ENCODE data around the genes KLKB1 and F11.

- RRBS, result no CpG with 5 or more reads among the region's 3 CpGs
These were observed 93.4 kb downstream of the SORBS2 start for GRCh38 chr4:185718517-185719133.

GRCh38 chr4:185799203-185799929 is 12.6 kb downstream of the SORBS2 start:
- RRBS, result no CpG with 5 or more reads among the region's 15 CpGs

DNA sequence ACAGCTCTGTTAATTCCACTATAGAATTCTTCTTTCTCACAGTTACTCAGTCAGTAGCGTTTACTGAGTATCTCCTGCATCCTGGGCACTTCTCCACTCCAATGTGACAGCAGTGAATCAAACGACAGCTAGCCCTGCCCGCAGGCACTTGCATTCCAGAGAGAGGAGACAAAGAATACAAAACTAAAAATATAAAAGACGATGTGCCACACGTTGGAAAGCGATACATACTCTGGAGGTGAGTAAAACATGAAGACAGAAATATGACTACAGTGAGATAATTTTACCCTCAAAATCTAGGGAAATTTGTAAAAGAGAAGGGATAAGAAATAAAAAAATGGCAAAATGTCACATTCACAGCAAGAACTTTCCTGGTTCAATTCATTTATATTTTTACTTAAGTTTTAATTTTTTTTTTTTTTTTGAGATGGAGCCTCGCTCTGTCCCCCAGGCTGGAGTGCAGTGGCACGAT is 53.4 kb upstream of the TLR3 start:
- RRBS, result no CpG with 5 or more reads among the region's 8 CpGs

- RRBS, result 78% methylated on average over 1 of the region's 26 CpGs
These were observed 12.4 kb downstream of the TLR3 start for GRCh38 chr4:186081099-186082056.

DNA sequence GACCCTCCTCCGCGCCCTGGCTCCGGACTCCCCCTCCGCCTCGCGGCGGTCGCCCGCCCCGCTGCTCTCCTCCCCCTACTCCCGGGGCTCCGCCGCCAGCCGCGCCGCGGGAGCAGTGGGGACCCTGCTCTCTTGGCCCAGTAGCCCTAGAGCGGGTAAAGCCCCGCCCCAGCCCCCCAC is 36.2 kb downstream of the TLR3 start:
- RRBS, result 2% methylated on average over 17 of the region's 19 CpGs

GRCh38 chr4:186121254-186121995 is 52.5 kb downstream of the TLR3 start:
- RRBS, result no CpG with 5 or more reads among the region's 10 CpGs

DNA sequence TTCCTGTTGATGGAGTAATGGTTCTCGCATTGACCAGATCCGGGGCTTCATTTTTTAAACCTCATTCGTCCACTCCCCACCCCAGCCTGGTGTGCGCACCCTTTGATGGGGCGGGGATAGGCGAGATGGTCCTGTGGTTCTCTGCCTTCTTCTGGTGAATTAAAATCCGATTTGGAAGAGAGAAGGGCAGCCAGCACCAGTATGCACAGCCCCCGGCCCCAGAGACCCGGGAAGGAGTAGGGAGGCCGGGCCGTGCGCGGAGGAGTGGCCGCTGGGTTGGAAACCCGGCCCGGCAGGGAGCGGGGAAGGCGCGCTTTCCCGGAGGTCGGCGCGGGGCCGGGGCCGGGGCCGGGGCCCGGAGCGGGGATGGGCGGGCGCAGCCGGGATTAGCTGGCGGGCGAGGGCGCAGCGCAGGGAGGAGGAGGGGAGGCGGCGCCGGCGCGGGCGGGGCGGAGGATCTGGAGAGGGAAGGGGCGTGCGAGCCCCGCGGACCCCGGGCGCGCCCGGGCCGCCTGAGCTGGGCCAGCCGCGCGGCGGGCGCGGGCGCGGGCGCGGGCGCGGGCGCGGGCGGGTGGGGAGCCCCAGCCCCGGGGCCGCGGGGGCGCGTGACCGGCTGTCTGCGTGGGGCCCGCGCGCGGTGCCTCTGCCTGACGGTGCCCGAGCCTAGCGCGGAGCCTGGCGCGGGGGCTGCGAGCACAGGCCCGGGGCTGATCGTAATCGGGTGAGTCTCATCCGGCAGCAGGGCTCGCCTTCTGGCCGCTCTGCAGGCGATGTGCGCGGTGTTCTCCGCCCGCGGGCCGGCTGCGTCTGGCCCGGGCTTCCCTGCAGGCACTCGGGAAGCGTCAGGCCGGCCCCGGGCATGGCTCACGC is 46.7 kb upstream of the CYP4V2 start:
- RRBS, result 2% methylated on average over 64 of the region's 104 CpGs

GRCh38 chr4:186195924-186196563 is 4.7 kb downstream of the CYP4V2 start:
- RRBS, result no CpG with 5 or more reads among the region's 6 CpGs

- RRBS, result no CpG with 5 or more reads among the region's 6 CpGs
These were observed at the start of gene KLKB1 for GRCh38 chr4:186227115-186227648. KLKB1 (plus strand) TSS chr4:186227507.

DNA sequence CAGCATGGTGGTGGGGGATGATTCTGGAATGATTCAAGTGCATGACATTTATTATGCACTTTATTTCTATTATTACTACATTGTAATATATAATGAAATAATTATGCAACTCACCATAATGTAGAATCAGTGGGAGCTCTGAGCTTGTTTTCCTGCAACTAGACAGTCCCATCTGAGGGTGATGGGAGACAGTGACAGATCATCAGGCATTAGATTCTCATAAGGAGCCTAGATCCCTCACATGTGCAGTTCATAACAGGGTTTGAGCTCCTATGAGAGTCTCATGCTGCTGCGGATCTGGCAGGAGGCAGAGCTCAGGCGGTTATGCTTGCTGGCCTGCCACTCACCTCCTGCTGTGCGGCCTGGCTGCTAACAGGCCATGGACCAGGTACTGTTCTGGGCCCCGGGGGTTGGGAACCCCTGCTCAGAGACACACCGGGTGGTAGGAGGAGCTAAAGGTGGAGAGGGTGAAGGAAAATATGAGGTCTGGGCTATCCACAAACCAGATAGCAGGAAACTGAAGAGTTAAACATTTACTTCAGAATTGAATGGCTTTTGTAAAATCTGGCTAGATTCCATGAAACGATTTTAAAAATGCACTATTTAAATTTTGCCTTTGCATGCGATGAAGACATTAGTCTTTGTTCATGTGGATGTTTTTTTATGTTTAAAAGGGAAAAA is 5.9 kb upstream of the F11 start:
- RRBS, result no CpG with 5 or more reads among the region's 7 CpGs

GRCh38 chr4:186265624-186266320 is at the start of gene F11:
F11 (plus strand) TSS chr4:186266189.
- RRBS, result no CpG with 5 or more reads among the region's 5 CpGs

DNA sequence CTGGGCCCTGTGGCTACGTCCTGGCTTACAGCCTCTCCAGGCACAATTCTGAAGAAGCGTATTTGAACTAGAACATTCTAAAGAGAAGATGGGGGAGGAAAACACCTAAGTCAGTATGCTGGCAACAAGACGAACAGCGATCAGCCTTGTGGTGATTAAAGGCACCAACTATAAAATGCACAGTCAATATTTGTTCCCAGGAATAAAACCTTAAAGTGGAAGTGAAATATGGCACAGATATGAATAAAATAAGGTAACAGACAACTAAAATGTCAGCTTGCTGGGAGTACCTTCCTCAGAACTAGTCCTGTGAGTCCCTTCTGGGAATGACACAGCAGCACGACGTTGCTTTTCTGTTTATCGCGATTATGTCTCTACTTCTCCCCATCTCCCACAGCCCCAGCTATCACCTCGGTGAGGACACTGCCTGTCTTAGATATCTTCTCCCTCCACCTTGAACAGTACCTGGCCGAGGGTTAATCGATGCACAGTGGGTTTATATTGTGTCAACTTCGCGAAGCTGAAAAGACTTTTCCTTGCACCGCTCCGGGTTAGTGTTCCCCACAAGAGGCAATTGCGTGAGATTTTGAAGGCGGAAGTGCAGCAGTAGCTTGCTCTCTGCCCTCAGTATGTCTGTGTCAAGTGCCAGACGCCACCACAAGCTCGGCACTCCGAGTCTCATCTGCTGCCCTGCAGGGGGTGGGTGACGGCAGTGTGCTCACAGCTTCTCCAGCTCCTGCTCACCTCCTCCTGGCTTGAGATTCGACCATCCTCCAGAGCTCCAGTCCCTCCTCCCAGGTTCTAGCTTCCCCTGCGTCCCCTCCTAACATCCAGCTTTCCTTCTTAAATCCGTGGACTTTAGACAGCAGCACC is 17.4 kb downstream of the MTNR1A start:
- RRBS, result no CpG with 5 or more reads among the region's 24 CpGs

DNA sequence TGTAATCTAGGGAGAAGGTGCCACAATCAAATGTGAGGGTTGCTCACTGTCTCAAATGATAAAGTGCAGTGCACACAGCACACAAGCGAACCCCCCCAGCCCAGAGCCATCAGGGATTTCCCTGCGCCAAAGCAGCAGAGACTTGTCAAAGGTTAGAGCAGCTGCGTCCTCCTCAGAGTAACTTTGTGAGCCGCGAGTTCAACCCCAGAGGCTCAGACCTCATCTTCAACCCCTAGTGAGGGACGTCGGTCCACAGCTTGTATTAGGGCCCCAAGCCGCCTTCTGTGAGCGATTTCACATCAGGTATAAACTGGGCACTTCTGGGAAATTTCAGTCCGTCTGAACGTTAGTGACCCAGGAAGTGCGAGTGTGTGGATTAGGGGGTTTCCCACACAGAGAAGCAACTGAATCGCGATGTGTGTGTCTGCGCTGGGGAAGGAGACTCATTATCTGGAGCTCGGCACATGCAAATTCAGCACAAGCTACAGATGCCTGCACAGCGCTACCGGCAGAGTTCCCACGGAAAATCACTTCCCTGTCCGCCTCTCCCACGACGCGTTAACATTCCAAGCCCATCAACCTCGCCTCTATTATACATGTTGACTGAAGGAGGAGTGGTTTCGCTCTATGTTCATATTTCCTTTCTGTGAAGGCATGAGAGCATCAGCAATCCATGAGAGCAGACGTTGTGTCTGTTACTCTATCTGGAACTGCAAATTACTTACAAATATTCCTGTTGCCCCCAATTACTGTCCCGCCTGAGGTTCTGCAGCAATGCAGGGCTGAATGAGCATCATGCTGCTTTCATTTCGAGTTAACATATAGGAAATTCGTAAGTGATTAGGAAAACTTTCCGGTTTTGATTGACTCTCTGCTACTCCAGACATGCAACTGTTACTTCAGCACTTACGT is 14.8 kb upstream of the MTNR1A start:
- RRBS, result no CpG with 5 or more reads among the region's 31 CpGs

GRCh38 chr4:186666039-186666827 is 57.4 kb downstream of the FAT1 start:
- RRBS, result no CpG with 5 or more reads among the region's 5 CpGs

- RRBS, result 66% methylated on average over 5 of the region's 28 CpGs
These were observed 22.7 kb downstream of the FAT1 start for GRCh38 chr4:186700620-186701773.

DNA sequence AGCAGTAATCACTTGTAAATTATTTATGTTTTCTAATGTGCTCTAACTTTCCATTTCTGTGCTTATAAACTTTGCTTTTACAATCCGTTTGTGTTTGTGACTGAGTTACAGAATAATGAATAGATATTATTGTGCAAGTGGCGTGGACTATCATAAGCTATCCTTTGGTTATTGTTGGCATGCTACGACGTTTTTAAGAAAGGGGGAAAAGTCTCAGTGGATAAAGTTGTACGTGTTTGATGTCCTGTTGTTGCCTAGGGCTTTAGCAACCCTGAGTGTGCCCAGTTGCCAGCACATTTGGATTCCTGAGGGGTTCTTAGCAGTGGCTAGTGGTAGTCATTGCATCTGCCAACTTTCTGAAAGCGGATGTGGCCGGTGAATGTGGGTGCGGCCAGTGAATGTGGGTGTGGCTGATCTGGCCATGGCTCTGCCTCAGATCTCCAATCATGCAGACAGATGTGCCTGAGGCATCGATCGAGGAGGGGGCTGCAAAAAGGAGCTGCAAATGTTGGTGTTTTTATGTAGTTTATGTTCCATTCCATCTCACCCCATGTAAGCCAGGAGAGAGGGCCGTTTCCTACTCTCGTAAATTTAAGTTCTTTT is 41.4 kb upstream of the FAT1 start:
- RRBS, result no CpG with 5 or more reads among the region's 12 CpGs

GRCh38 chr4:186813259-186813797 is 89.7 kb upstream of the FAT1 start:
- RRBS, result no CpG with 5 or more reads among the region's 4 CpGs

DNA sequence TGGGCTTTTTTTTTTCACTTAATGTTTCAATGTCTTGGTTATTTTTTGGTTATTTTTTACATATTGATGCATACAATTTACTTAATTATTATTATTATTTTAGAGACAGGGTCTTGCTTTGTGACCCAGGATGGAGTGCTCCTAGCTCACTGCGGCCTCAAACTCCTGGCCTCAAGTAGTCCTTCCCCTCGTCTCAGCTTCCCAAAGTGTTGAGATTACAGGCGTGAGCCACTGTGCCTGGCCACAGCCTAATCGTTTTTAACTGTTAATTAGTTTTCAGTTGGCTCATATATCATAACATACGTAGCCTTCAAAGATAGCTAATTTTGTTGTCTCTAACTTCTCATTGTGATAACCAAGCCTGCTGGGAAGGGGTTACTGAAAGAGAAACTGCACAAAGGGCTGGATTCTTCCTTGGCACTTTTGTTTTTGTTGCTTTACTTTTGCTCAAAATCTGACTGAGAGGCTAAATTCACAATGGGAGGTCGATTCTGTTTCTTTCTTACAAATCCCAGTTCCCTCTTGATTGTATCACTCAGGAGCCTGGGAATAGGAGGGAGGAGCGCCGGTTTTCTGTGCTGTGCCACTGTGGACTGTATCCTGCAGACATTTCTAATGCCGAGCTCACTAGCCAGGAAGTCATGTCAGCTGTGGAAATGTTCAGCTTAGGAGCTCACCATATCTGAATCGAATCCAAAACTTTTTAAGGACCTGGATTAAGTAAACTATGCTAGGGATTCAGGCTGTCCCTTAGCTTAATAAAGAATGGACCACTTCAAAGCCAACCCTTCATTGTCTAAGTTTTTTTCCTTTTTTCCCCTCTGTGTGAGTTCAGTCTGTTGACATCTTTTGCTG is 120.4 kb upstream of the FAT1 start:
- RRBS, result no CpG with 5 or more reads among the region's 10 CpGs

DNA sequence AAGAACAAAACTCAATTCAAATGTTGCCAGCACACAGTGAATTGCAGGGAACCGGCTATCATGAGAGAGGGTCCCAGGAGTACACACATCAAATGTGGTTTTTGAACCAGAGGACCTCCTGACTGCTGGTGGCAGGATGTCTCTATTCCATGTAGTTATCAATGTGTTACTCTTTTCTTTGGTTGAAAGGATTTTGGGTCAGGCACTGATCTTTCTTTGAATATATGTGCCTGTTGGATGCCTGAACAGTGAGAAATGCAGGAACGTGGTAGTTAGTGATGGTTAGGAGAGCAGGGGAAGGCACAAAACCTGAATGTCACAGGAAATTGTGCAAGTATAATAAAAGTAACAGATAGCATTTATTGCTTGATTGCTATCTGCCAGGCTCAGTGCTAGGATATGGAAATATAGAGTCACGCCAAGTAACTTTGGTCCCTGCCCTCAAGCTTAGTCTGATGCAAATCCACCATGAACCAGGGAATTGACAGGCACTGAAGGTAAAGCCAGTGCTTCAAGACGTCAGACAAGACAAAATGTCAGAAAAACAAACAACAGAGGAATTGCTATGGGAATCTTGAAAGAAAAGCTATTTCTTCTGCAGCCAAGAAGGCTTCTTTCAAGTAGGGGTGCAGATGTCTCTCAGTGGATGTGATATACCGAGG is 219.8 kb upstream of the FAT1 start:
- RRBS, result no CpG with 5 or more reads among the region's 5 CpGs

Data from mononuclear cell (primary cell).